Bronchus fibroblast of lung (primary cell): ENCODE measurements around a stretch of chr13.

GRCh38 chr13:97976413-97977519, 23.3 kb downstream of the IPO5 start:
- RAMPAGE, long total RNA, result start-site peak on the plus strand at chr13:97976599-97976694, 370 and 286 reads in 2 replicates

- RAMPAGE, long total RNA, result no peak
These were observed 73.0 kb downstream of the IPO5 start for GRCh38 chr13:98026317-98027095.

DNA sequence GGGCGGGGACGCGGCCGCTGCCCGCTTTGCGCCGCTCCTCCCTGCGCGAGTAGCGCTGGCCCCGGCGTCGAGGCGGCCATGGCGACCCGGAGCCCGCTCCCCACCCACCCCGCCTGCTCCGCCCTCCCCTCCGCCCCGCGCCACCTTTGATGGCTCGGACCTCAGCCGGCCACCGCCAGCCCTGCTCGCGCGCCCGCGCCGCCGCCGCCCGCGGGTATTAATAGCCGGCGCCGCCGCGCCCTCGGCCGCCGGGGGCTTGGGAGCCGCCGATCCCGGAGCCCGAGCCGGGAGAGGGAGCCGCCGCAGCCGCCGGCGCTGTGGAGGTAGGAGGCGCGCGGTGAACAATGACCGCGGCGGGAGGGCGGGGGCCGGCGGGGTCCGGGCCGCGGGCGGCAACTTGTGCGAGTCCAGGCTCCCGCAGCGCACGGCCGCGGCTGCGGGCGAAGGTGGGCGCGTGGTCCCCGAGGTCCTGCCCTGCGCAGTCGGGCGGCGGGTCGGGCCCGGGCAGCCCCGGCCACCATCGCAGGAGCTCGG, 343 bp downstream of the FARP1 start:
- RAMPAGE, long total RNA, result no peak

DNA sequence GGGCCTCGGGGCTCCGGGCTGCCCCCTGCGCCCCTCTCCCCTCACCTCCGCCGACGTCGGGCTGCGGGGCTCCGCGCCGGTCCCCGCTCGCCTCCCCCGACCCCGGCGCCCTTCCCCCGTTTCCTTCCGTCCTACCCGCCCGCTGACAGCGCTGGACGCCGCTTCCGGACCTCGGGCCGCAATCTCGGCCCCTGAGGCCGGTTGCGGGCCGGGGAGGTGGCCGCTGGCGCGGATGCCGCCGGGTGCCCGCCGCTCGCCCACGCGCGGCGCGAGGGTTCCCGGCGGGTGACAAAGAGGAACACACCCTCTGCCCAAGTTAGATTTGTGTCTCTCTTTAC, 779 bp downstream of the FARP1 start:
- RAMPAGE, long total RNA, result no peak

GRCh38 chr13:98200089-98200782, 23.2 kb upstream of the RNF113B start:
- RAMPAGE, long total RNA, result no peak

DNA sequence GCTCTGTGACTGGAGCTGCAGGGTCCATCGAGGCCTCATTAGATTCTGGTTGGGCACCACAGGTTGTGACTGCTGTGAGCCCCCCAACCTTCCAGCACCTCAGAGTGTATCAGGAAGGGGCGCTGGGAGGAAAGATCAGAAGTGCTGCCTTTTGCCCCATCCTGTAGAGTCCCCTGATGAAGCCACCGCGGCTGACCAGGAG, 136.5 kb downstream of the STK24 start:
- RAMPAGE, long total RNA, result no peak

DNA sequence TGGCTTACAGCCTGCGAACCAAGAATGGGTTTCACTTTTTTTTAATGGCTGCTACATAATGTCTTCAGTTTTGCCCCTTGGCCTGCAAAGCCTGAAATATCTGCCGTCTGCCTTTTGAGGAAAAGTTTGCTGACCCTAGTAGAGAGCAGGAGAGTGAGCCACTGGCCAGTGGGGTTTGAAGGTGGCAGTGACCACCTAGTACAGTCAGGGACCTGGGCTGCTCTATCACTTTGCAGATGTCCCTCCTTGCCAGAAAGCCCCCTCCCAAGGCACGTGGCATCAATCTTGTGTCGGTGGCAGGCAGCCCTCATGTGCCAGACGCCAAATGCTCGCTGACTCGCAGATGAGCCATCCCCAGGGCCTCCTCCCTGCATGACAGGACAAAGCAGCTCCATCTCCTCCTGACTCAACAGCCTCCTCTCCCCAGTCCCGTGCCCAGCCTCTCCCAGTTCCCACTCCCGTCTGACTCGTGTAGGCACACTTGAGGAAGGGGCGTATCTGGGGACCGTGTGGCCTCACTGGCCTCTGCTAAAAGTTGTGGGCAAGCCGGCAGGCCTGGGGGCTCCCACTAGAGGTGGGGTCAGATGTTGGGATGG, 133.7 kb downstream of the STK24 start:
- RAMPAGE, long total RNA, result no peak

GRCh38 chr13:98443748-98444463, 133.0 kb downstream of the STK24 start:
- RAMPAGE, long total RNA, result no peak

GRCh38 chr13:98476490-98477081, 100.3 kb downstream of the STK24 start:
- RAMPAGE, long total RNA, result no peak

DNA sequence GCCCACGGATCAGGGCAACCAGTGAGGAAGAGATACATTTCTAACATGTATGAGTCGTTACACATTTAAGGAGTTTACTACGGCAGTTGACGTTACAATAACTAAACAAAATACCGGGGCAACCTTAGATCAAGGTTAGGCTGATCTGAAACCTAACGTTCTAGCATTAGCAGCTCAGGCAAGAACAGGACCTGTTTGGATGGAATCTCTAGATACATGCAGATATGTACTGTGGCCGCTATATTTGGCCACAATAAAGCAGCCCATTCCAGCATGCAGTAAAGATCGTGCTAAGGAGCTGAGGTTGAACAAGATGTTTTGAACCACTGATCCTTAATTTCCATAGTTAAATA, 60.2 kb downstream of the STK24 start:
- RAMPAGE, long total RNA, result no peak

GRCh38 chr13:98568211-98568442, 8.8 kb downstream of the STK24 start:
- RAMPAGE, long total RNA, result no peak

DNA sequence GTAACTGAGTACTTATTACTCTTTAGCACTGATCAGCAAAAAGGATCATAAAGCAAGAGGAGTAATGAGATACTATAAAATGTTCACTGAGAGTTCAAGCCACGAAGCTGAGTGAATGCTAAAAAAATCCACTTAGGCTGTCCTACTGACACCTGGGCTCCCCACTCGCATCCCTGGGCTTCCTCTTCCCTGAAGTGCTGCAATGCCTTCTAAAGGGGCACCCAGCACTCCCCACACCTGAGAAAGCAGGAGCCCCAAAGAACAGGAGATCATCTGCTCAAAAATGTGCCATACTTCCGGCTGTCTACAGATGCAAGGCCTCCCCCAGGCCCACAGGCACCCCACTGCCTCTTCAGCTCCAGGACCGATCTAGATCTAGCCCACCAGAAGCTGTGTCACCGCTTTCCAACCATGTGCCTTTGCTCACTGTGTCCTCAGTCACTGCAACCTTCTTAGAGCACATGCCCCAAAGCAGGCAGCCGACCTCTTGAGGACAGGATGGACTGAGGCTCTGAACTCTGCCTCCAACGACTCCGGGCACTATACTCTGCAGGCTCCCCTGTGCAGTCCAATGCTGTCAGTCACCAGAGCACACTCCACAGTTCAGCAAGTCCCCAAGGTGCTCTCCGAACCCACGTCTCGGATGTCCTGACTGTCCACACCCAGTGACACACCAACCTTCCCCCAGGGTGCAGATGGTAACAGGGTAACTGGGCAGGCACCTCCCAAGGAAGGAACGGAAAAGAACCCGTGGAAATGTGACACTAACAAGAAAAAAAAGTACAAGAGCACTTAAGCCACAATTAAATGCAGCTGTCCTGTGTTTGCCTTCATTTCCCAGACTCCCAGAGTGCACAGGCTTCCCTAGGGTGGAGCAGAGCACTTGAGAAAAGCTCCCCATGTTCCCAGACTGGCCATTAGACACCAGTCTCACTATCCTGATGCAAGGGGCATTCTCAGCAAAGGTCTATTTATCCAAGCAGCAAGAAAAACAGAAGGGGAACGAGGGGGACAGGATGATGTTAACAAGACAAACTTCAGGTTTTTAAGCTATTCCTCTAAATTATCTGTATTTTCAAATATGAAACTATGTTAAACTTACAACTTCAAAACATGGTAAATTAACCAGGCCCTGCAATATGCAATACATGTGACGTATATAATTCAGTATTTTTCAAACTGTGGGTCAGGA, 4.8 kb downstream of the STK24 start:
- RAMPAGE, long total RNA, result no peak

- RAMPAGE, long total RNA, result no peak
These were observed 7.9 kb upstream of the STK24 start for GRCh38 chr13:98584754-98585331.

DNA sequence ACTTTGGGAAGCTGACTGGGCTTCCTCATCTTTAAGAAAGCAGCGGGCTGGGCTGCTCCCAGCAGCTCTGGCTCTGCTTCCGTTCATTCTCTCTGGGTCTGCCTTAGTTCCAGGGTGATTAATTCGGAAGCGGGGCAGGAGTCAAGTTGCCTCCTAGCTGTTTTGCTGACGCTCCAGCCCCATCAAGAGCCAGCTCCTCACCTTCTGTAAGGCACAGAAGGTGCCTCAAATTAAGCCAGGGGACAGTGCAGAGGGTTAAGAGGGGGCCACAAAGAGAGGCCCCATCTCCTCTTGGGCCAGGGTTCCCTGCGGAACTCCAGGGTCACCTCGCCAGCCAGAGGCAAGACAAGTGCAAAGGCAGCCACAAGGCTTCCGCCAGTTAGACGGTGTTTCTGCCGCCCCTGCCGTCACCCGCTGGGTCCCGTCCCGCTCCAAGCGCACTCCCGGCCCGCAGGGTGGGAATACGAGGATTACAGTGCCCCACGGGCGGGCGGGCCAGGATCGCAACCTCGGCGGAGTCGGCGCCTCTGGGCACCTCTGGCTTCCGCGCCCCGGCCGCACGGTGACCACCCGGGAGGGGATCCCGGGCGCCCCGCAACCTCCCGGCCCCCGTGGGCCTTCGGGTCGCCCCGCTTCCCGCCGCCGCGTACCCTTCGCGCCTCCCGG, 483 bp downstream of the SLC15A1 start:
- RAMPAGE, long total RNA, result no peak

GRCh38 chr13:98842875-98843100, 90.3 kb upstream of the SLC15A1 start:
- RAMPAGE, long total RNA, result no peak

DNA sequence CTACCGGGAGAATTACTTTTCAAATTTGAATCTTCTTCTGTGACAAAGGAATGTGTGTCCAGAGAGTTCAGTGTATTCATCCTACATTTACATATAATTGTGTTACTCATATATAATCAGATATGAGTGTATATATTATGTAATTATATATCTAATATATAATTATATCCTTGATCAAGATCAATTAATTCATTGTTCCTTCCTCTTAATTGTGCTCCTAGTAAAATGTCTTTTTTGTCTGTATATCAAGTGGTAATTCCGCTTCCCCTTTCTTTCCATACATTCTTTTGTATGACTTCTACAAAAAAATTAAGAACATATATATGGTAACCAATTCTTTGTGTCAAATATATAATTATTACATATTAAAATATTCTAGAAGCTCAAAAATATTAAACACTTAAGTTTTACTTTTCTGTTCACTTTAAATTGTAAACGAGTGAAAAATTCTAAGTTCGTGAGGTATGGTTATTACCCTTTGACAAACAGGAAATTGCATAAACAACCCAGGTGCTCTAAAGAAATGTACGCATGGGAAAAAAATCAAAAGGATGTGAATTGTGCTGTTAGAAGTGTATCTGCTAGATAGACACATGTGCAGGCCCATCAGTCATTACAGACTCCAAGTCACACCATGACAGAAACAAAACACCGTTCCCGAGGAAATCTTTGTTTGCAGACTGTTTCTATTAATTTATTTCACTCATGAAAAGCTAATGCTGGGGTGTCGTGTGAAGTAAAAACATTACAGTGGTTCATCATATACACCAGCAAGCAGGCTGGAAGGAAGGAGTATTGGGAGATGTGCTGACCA, 16.9 kb upstream of the DOCK9 start:
- RAMPAGE, long total RNA, result no peak

GRCh38 chr13:99002024-99002742, 24.3 kb upstream of the DOCK9 start:
- RAMPAGE, long total RNA, result no peak

DNA sequence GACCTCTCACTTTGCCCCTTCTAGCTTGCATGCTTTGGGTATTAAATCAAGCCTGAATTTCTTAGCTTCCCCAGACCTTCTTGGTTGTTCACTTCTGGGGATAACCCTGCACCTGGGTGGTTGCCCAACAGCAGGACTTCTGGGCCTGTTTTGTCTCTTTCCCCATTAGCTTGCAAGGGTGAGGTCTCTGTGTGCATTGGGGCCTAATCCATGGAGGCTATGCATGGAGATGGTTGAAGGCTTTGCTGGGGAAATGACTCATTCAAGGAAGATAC, 34.8 kb upstream of the UBAC2 start:
- RAMPAGE, long total RNA, result no peak

- RAMPAGE, long total RNA, result no peak
These were observed 3.8 kb upstream of the UBAC2 start for GRCh38 chr13:99196858-99197185.

GRCh38 chr13:99238200-99238869, 19.8 kb downstream of the GPR18 start:
- RAMPAGE, long total RNA, result no peak